Fibroblast of villous mesenchyme (primary cell): ENCODE results near the genes CDKN2AIP and IRF2.

GRCh38 chr4:183430562-183431099 lies 13.8 kb upstream of the CDKN2AIP start:
- CAGE, long polyA plus RNA = no peak

GRCh38 chr4:183444474-183445503 lies at the start of gene CDKN2AIP:
Gene CDKN2AIP, plus strand, starts transcription at chr4:183444636.
- CAGE, long polyA plus RNA = no peak

DNA sequence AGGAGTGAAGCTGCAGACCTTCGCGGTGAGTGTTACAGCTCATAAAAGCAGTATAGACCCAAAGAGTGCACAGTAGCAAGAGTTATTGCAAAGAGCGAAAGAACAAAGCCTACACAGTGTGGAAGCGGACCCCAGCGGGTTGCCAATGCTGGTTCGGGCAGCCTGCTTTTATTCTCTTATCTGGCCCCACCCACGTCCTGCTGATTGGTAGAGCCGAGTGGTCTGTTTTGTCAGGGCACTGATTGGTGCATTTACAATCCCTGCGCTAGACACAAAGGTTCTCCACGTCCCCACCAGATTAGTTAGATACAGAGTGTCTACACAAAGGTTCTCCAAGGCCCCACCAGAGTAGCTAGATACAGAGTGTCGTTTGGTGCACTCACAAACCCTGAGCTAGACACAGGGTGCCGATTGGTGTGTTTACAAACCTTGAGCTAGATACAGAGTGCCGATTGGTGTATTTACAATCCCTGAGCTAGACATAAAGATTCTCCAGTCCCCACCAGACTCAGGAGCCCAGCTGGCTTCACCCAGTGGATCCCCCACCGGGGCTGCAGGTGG lies 22.7 kb upstream of the ING2 start:
- CAGE, long polyA plus RNA = no peak

- CAGE, long polyA plus RNA = start-site peak on the plus strand at chr4:183506162-183506289, 17 and 20 reads in 2 replicates
Measured at GRCh38 chr4:183505431-183506608, 962 bp downstream of the ING2 start.

GRCh38 chr4:183618388-183619002 lies 40.5 kb downstream of the RWDD4 start:
- CAGE, long polyA plus RNA = no peak

DNA sequence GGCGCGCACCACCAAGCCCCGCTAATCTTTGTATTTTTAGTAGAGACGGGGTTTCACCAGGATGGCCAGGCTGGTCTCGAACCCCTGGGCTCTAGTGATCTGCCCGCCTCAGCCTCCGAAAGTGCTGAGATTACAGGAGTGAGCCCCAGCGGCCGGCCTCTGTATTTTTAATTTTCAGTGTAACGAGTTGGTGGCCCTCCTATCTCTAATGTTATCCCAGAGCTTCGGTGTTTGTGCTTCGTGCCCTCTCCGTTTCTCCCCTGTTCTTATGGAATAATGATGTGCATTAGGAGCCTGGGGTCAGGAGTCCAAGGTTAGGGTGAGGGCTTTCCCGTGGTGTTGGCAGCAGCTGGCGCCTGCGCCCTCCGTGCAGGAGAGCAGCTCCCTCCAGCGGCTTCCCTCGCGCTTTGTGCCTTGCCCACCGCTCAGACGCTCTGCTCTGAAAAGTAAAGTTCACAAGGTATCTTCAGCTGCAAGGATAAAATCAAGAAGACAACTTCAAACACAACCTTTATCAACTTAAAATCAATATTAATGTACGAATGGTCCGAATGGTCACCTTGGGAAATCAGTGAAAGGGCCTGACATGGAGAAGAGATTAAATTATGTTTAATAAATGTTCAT lies 62.1 kb downstream of the TRAPPC11 start:
- CAGE, long polyA plus RNA = no peak

- CAGE, long polyA plus RNA = no peak
Measured at GRCh38 chr4:183721743-183722078, 62.6 kb downstream of the TRAPPC11 start.

- CAGE, long polyA plus RNA = no peak
Measured at GRCh38 chr4:183853283-183853548, 51.9 kb upstream of the STOX2 start.

- CAGE, long polyA plus RNA = no peak
Measured at GRCh38 chr4:184097089-184097716, 120.5 kb downstream of the ENPP6 start.

GRCh38 chr4:184246017-184246537 lies 28.4 kb upstream of the ENPP6 start:
- CAGE, long polyA plus RNA = no peak

DNA sequence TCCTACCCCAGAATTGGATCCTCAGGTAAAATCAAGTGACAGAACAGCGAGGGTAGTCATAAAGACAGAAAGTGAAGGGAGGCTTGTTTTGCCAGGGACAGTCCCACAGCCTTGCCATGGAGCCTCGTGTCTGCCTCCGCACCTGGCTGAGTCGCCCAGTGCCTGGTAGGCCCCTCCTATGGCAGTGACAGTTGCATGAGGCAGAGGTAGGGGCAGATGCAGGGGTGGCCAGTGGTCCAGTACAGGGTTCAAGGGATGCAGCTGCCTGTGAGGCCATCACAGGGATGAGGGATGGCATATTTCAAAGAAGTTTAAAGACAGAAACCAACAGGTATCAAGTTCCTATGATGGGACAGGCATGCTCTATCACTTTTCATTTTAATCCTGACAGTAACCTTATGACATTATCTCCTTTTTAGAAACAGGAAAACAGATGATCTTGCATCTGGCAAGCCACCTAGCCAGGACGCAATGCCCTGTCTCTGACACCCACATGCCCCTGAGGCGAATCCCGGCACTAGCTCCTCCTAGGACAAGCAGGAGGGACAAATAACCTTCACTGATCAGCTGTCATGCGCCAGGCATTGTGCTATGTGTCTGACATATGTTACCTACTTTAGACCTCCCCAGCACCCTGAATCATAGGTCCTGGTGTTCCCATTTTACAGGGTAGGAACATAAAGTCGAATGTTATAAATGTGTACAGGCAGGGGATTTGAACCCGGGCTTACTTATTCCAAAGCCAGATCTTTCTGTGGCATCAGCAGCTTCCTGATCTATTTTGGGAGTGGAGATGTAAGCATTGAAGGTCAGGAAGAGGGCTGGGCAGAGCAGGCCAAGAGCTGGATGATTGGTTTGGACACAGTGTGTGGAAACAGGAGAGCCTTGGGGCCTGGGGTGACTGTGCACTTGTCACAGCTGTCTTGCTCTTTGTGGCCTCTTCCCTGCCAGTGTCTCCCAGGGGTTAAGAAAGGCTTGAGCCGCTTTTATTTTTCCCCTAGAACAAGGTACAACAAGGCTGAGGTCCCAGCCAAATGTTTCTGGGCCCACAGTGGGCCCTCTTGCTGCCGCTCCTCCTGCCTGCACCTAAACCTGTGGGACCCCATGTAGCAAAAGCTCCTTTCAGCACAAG lies 127.6 kb upstream of the ENPP6 start:
- CAGE, long polyA plus RNA = no peak

- CAGE, long polyA plus RNA = no peak
Measured at GRCh38 chr4:184346581-184347209, 127.7 kb downstream of the IRF2 start.

DNA sequence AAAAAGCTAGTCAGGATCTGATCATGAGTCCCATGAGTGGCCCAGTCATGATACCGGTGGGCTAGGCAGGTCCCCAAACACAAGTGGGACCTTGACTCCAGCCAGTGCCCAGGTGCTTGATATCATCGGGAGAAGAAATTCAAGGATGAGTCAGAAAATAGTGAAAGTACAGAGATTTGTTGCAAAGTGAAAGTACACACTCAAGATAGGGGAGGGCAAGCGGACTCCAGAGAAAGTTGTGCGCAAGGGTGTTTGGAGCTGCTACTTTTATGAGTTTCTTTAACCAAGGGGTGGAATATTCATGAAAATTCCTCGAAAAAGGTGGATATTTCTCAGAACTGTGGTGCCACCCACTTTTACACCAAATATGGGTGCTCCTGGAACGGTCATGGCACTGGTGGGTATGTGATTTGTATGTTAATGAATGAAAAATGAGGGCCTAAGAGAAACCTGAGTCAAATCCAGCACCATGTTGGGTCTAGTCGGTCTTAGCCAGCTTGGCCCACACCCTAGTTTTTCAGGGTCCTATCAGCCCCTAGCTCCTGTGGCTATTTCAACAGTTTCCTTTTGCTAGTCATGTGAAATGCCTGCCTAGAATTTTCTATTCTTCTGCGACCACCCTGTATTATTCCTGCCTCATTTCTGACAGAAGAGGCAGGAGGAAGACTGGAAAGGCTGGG lies 107.5 kb downstream of the IRF2 start:
- CAGE, long polyA plus RNA = no peak

GRCh38 chr4:184383446-184383650 lies 91.0 kb downstream of the IRF2 start:
- CAGE, long polyA plus RNA = no peak

GRCh38 chr4:184390116-184390648 lies 84.2 kb downstream of the IRF2 start:
- CAGE, long polyA plus RNA = no peak

- CAGE, long polyA plus RNA = no peak
Measured at GRCh38 chr4:184406789-184407358, 67.5 kb downstream of the IRF2 start.

DNA sequence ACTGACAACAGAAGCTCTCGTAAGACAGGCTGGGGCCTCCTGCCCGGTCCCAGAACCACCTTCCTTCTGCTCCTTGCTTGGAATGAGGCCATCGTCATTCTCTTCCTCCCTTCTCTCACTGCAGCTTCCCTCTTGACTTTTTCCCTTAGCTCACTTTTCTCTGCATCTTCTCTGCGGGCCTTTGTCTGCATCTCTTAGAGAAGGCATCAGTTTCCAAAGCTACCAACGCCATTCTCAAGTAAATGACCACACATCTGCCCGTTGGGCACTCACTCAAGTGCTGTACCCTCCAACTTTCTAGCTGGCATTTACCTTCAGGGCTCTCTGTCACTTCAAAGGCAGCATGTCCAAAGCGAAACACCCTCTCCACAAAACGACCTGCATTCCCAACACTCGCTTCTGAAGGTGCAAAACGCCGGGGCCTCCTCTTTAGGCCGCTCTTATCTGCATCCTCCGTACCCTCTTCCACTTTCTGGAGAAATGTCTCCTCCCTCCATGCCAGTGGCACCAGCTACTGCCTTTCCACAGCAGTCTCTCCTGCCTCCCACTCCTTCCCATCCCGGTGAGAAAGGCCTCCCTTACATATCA lies 61.6 kb downstream of the IRF2 start:
- CAGE, long polyA plus RNA = no peak

GRCh38 chr4:184473914-184474757 lies at the start of gene IRF2:
Gene IRF2, minus strand, starts transcription at chr4:184474550.
- CAGE, long polyA plus RNA = no peak

GRCh38 chr4:184536739-184537958 lies 62.8 kb upstream of the IRF2 start:
- CAGE, long polyA plus RNA = no peak

DNA sequence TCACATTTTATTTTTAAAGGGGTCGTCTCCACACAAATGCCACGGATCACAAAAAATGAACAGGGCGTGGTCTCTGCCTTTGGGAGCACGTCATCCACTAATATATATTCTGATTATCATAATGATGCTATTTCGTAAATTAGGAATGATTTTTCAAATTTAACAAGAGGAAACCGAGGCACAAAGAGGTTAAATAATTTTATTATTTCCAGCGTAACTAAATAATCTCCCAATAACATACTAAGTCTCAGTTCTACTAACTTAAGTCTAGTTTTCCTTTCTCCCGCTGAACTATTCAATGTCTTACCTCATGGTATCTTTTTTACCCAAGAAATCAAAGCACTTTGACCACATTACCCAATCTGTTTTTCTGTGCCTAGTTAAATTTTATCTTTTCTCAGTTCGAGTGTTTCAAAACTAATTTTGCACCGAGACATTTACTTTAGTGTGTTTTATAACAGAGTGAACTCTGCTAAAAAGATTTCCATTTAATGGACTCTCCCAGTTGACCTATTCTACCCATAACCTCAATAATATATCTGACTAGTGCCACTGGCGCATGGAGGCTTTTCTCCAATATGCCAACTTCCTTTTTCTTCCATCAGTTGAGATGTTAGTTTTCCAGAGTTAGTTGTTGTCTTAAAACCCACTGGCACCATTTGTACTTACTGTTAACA lies 67.5 kb upstream of the IRF2 start:
- CAGE, long polyA plus RNA = no peak